Choroid plexus epithelial cell (primary cell): ENCODE results near the gene BRIX1.

DNA sequence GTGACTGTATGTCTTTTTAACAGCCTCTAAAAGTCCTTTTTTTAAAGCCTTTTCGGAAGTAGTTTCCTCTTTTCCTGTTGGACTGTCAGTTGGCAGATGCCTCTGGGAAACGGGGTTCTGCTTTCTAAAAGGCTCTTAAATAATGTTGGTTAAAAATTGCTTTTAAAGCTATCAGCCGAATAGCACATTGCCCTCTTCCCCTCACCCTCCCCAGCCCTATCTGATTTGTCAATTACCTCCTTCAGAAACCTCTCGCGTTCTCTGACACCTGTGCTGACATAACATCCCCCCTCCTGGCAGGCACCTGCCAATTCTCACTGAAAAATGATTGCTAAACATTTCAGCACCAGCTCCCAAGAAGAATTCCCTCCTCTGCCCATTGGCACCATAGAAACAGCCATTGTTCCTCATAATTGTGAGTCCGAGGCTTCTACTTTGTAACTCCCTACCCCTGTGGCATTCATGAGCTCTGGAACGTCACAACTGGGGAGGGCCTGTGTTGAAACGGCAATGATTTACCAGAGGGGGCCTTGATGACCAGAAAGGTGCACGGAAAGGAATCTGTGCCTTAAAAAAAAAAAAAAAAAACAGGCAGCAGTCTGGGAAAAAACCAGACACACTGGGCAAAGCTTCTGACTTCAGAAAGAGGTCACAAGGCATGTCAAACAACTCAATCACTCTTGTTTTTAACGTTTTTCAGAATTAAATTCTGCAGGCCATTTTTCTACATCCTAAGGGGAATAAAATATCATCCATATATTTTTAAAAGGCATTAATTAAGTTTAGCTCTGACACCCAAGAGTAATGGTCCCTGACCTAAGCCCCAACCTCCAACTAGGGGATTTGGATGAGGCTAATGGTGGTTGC, 20.3 kb downstream of the CDH6 start:
- RRBS = no CpG with 5 or more reads among the region's 10 CpGs

GRCh38 chr5:31778181-31778380, 139.2 kb downstream of the PDZD2 start:
- RRBS = no CpG with 5 or more reads among the region's 3 CpGs

DNA sequence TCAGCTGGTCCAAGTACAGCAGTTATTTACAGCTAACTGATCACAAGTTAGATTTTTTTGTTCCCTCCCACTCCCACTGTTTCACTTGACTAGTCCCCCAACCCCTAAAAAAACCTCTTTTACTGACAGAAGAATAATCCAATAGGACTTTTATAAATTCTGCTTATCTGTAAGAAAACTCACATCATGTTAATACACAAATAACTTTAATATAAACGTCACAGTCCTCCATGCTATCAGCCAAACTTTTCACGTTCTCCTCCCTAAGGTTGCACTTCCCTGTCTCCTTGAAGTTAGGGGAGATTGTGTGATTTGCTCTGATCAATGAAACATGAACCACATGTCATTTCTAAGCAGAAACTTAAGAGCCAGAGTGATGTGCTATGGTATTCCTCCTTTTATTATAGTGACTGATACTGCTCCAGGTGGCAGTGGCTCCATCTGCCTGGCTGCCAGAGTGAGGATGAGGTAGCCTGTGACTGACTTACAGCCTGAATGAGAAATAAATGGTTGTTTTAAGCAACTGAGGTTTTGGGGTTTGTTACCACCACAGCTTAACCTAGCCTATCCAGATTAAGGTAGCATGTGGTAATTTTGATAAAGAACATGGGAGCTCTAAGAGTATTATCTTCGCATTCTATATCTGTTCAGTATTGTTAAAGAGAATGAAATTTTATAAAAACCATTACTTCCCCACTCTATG, 39.2 kb downstream of the GOLPH3 start:
- RRBS = no CpG with 5 or more reads among the region's 3 CpGs

GRCh38 chr5:32170568-32171182, 3.4 kb downstream of the GOLPH3 start:
- RRBS = no CpG with 5 or more reads among the region's 4 CpGs

- RRBS = 3% methylated on average over 2 of the region's 34 CpGs
These were observed 1.5 kb downstream of the GOLPH3 start for GRCh38 chr5:32172376-32173205.

- RRBS = no CpG with 5 or more reads among the region's 2 CpGs
These were observed 67.2 kb upstream of the ZFR start for GRCh38 chr5:32511886-32512085.

GRCh38 chr5:32537330-32537972, 47.9 kb upstream of the SUB1 start:
- RRBS = no CpG with 5 or more reads among the region's 6 CpGs

DNA sequence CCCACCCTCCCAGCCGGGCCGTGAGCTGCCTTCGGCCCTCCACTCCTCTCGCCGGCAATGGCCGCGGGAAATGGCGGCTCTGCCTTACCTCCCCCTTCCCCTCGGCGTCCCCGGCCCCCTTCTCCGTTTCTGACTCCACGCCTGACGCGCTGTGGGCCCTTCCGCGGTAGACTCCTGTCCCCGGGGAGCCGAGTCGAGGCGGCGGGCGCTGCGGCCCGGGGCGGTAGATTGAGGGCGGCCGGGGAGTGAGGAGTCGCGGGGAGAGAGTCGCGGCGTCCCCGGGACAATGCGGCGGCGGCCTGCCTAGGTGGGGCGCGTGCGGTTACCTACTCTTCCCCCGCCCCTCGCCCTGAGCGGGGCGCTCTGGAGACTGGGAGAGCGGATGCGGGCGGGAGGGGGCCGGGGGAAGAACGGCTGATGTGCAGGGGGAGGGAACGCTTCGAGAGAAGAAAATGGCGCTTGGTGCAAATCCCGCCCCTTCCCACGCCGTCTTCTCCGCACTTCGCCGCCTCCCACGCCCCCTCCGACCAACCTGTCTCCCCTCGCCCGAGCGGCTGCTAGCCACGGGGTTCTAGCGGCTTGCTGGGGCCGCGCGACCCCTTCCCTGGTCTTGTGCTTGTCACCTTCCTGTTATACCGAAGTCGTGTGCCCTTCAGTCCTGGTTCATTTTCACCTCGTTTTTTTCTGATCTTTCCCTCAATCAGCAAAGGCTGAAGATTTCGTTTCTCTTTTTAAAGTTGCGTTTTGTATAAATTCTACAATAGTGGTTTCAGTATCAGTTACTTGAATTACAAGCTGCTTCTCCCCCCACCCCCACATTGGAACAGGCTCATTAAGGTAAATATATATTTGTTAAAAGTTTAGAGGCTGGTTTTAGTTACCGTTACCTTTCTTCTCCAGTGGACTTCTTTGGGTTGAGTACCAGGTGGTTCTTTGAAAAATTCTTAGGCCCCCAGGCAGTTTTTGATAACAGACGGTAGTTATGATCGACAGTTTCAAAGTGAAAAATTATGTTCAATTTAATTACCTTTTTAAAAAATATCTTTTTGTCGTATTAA, 637 bp downstream of the SUB1 start:
- RRBS = 2% methylated on average over 27 of the region's 77 CpGs

DNA sequence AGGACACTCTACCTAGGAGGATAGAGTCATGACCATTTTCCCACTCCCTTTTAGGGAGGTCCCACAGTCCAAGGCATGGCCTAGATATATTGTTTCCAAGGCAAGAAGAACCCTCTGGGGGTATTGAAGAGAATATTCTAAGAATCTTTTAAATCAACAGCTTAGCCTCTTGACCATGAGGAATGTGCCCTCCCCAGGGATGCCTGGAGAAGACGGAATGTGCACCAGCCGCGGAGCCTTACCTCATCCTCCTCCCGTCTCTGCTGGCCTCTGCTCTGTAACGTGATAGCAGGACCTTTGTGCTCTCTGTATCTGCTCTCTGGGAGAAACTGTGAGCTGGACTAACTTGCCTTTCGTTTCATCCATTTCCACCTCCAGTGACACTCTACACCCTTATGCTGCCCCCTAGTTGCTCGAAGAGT, 141.3 kb downstream of the NPR3 start:
- RRBS = no CpG with 5 or more reads among the region's 7 CpGs

DNA sequence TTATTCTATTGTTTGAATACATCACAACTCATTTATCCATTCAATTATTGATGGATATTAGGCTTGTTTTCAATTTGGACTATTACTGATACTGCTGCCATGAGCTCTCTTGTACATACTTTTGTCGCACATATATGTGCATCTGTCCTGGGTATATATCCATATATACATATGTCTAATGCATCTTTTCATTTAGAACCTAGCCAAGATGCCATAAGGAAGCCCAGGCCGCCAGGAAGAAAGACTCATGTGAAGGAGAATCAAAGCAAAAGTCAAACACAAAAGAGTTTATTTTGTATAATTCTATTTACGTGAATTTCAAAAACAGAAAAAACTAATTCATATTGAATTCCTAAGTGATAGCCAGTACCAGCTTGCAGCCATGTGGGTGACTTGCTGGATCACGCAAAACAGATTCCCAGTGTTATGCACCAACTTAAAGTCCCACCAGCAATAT, 79.0 kb downstream of the ADAMTS12 start:
- RRBS = no CpG with 5 or more reads among the region's 4 CpGs

- RRBS = no CpG with 5 or more reads among the region's 12 CpGs
These were observed 176.2 kb upstream of the RAI14 start for GRCh38 chr5:34479742-34480443.

- RRBS = no CpG with 5 or more reads among the region's 7 CpGs
These were observed 157.2 kb upstream of the RAI14 start for GRCh38 chr5:34498775-34499522.

- RRBS = no CpG with 5 or more reads among the region's 2 CpGs
These were observed 103.8 kb upstream of the RAI14 start for GRCh38 chr5:34552166-34552790.

GRCh38 chr5:34915420-34916283, at the start of gene BRIX1:
Gene BRIX1 (plus strand): TSS chr5:34915711.
- RRBS = under 1% methylated on average over 30 of the region's 65 CpGs

- RRBS = no CpG with 5 or more reads among the region's 18 CpGs
These were observed 7.9 kb downstream of the DNAJC21 start for GRCh38 chr5:34937207-34937704.

DNA sequence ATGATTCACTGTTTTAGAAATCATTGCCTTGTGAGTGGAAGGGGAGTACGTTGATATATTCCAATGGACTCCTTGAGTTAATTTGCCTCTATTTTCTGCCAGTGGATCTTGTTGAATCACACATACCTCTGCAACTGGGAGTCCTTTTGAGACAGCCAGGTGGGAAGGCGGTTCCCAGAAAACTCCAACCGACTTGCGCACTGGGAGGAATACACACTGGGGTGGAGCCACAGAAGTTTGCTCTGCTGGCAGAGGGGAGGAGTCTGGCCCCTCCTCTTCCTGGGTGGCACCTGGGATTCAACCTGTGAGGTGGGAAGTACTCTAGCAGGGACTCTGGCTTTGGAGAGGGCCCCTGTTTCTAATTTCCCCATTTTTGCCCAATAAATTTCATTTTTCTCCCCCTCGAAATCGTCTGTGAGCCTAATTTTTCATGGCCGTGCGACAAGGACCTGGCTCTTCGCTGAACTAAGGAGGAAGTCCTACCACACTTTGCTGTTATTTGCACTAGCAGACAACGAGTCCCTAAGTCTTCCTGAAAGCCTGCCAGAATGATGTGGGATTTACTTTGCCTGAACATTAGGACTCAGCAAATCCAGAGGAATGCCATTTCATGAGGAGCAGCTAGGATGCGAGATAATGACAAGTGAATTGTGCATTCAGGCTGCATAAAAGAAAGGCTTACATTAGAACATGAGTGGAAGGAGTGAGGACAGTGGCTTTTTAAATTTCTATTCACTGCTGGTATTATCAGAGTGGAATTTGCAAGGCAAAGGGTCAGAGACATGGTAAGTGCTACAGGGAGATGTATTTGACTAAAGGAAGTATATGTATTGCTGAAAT, 67.2 kb downstream of the PRLR start:
- RRBS = no CpG with 5 or more reads among the region's 11 CpGs

DNA sequence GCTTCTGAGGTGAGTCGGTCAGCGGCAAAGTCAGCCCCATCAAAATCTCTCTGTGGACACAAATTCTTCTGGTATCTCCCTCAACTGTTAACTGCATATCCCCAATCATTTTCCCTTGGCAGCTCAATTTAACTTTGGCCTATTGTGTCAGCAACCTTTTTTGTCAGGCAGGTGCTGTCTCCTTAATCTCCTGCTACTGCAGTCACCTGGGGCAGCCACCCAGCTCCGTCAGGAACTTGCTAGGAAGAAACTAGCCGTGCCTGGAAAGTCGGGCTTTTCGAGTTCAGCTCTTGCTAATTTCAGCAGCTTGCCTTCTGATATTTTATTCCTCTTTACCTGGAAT, 42.4 kb downstream of the PRLR start:
- RRBS = no CpG with 5 or more reads among the region's 6 CpGs

- RRBS = no CpG with 5 or more reads among the region's 16 CpGs
These were observed 35.0 kb downstream of the PRLR start for GRCh38 chr5:35194979-35196070.

DNA sequence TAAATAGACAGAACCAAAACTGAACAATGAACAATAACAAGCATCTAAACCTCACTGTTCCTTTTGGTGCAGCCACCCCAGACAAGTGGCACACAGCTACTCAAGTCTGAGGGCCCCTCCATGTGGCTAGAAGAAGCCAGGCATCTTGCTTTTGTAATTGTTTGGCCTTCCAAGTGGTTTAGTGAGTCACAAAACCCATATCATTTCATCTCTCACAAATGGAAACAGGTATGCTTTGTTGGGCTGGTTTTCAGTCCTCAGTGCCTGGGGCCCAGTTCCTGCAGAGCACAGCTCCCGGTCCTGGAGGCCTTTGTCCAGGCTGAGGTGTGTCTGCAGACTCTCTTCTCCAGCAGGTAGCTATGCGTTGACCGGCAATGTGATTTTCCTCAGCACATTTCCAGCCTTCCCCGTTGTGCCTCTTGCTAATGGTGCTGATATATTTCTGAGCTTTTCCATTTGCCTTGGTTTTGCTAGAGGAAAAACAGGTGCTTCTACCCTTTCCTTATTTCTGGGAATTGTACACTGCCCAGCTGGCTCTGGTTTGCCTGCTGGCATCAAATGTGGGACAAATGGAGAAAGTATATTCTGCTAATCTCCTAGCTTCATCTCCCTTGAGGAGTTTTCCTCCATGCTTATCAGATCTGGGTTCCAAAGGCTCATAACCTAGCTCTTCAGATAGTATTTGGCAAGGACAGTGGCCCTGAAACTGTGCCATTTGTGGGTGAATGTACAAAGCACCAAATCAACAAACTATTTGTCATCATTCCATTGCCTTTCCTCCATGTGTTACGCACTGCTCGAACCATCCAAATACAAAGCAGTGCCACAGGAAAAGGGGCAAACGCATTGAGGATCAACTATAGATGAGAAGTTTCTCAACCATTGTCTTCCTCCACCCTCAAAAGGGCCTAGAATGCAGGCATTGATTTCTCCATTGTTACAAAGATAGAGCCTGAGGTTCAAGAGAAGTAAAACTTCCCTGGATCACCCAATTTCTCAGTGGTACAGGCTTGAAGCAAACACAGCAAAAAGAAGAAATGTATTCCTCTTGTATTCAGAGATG, 16.3 kb downstream of the PRLR start:
- RRBS = 93% methylated on average over 3 of the region's 7 CpGs